Measurements from ENCODE around the genes MFNG, SLC16A8 and BAIAP2L2.

DNA sequence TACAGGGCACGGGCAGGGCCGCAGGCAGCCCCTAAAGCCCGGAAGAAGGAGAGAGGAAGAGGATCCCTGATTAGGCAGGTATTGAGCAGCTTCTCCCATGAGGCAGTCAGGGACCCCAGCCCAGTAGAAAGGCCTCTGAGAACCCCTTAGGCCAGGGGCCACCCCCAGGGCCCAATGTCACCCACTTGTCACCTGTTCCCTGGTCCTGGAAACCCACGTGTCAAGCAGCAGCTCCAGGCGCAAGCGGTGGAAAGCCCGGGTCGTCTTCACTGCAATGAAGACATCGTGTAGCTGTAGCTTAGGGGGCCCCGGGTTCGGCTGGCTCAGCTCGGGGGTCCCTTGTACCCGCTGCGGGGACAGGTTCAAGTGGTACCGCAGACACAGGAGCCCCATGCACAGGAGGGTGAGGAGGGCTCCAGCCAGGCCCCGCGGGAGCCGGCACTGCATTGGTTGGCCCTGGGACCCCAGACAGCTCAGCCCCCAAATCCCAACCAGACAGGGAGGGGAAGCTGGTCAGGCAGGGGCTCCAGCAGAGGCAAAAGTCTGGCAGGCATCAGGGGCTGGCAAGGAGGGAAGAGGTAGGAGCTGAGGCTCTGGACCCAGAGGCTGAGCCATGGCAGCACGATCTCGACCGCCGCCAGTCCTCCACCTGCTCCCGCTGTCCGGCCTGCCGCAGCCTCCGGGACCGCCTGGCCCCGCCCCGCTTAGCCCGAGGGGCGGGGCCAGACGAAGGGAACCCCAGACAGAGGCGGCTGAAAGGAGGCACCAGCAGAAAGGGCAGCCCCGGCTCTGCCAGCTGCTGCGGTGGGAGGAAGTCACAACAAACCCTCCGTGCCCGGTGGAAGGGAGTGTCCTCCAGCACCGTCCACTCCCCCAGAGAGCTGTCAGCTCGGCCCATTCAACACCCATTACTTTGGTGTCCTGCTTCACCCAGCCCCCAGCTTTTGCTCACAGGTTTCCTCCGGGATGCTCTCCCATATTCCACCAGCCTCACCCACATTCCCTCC is at the start of gene MFNG:
Gene MFNG, minus strand, starts transcription at position 654 of the 1,007 bp plus-strand sequence.
- RRBS, result 22% methylated on average over 12 of the region's 40 CpGs

DNA sequence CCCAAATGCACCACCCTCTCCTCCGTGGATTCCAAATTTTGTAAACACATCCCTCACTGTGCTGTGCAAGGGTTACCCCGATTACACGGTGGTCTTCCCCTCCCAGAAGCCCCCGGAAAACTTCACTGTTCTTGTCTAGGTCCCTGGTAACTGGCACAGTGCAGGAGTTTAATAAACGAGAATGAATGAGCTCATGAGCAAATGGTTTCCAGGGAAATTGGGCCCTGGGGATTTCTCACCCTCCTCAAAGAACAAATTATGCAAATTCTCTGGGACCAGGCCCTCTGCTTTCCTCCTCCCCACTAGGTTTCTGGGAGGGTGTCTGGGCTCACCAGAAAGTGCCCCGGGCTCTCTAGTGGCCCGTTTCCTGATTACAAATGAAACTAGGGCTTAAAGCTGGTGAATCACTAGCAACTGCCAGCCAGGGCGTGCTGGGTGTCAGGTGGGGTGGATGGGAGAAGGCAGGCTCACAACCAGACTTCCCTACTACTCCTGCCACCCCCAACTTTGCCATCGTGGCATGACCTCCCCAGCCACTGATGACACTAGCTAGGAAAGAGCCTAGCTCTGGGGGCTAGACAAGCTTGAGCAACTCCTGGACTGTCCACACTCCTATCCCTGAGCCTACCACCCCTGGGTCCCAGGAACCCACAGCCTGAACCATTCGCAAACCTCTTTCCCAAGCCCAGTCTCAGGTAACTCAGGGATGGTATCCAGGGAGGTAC is 18.4 kb upstream of the CDC42EP1 start:
- RRBS, result no CpG with 5 or more reads among the region's 10 CpGs

DNA sequence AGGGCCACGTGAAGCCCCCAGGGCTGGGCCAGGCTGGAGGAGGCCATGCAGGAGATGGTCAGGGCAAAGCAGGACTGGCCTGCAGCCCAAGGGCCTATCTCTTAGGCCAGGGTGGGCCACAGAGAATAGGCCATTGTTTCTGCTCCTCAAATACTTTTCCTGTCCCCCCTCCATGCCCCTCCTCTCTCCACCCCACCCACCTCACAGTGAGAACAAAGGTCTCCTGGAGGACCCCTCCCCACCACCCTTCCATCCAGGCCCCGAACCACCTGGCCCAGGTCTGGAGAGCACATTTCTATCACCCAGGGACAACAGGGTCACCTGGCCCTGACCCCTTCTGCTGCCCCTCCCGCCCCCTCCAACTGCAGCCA is 8.2 kb upstream of the CDC42EP1 start:
- RRBS, result no CpG with 5 or more reads among the region's 3 CpGs

GRCh38 chr22:37552465-37552898 is 7.8 kb upstream of the CDC42EP1 start:
- RRBS, result no CpG with 5 or more reads among the region's 10 CpGs

- RRBS, result no CpG with 5 or more reads among the region's 30 CpGs
These were observed 1.4 kb downstream of the CDC42EP1 start for GRCh38 chr22:37561509-37562275.

GRCh38 chr22:37616229-37616925 is 7.7 kb downstream of the GGA1 start:
- RRBS, result 82% methylated on average over 3 of the region's 18 CpGs

DNA sequence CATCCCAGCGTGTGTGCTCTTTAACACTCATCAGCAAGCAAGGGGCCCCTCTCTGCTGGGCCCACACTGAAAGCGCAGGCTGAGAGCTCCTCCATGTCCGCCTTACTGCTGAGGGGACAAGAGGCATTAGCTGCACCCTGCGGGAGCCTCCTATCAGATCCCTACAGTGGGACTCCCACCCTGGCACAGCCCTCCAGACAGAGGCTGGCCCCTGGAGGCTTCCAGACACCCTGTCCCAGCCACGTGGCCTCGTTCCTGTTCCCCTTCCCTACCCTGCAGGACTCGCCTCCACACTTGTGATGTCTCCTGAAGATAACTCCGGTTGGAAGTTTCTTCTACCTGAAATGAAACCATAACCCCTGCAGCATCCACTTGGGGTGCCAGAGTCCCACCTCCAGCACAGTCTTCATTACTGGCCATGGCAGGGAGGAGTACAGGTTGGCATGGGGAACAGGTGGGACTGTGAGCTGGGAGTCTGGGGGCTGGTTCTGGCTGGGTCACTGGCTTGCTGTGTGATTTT is 5.0 kb upstream of the SH3BP1 start:
- RRBS, result no CpG with 5 or more reads among the region's 8 CpGs

DNA sequence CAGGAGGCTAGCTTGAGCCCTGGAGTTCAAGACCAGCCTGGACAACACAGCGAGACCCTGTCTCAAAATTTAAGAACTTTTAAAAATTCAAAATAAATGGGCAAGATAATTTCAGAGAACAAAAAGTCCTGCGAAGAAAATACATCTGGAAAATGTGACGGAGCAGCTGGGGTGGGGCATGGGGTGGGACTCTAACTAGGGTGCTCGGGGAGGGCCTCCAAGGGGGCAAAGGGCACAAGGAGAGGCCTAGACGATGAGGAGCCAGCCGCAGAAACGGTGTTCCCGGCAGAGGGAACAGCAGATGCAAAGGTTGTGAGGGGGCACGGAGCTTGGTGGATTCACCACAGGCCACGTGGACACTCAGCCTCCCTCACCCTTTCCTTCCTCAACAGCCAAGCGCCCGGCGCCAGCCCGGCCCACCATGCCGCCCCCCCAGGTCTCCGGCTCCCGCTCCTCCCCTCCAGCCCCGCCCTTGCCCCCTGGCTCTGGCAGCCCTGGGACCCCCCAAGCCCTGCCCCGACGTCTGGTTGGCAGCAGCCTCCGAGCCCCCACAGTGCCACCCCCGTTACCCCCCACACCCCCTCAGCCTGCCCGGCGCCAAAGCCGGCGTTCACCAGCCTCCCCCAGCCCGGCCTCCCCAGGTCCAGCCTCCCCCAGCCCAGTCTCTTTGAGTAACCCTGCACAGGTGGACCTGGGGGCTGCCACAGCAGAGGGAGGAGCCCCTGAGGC is 3.5 kb upstream of the PDXP start:
- RRBS, result 73% methylated on average over 5 of the region's 27 CpGs

DNA sequence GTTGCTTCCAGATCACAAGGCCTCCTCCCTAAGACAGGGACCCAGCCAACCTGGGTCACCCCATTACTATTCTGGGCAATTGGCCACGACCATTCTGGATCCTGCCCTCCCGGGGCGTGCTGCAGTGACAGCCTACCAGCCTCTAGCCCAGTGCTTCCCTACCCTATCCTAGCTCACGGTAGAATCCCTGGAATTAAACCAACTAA is 823 bp upstream of the PDXP start:
- RRBS, result no CpG with 5 or more reads among the region's 4 CpGs

DNA sequence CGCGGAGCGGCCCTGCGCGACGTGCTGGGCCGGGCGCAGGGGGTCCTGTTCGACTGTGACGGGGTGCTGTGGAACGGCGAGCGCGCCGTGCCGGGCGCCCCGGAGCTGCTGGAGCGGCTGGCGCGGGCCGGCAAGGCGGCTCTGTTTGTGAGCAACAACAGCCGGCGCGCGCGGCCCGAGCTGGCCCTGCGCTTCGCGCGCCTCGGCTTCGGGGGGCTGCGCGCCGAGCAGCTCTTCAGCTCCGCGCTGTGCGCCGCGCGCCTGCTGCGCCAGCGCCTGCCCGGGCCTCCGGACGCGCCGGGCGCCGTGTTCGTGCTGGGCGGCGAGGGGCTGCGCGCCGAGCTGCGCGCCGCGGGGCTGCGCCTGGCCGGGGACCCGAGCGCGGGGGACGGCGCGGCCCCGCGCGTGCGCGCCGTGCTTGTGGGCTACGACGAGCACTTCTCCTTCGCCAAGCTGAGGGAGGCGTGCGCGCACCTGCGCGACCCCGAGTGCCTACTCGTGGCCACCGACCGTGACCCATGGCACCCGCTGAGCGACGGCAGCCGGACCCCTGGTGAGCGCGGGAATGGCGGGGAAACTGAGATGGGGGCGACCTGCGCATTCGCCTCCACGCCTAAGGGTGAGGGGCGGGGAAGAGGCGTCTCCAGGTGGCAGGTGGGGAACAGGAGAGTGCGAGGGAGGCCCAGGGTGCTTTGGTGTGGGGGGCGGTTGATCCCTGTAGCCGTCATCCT is 446 bp downstream of the PDXP start:
- RRBS, result 1% methylated on average over 30 of the region's 105 CpGs

- RRBS, result no CpG with 5 or more reads among the region's 10 CpGs
These were observed 44.1 kb downstream of the TRIOBP start for GRCh38 chr22:37740969-37741288.

DNA sequence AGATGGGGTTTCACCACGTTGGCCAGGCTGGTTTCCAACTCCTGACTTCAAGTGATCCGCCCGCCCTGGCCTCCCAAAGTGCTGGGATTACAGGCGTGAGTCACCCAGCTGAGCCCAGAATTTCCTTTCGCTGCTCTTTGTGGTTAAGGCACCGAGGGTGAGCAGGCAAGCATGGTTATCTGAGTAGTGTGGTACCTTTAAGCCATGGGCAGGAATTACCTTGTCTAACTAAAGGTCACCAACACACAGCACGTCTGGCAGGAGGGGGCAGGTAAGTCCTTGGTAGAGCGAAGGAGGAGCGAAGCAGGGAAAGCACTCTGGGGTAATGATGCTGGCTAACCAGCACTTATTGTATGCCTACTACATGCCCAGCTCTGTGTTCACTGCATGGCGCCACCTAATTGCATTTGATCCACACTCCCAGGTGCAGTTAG is 45.6 kb downstream of the TRIOBP start:
- RRBS, result no CpG with 5 or more reads among the region's 10 CpGs

DNA sequence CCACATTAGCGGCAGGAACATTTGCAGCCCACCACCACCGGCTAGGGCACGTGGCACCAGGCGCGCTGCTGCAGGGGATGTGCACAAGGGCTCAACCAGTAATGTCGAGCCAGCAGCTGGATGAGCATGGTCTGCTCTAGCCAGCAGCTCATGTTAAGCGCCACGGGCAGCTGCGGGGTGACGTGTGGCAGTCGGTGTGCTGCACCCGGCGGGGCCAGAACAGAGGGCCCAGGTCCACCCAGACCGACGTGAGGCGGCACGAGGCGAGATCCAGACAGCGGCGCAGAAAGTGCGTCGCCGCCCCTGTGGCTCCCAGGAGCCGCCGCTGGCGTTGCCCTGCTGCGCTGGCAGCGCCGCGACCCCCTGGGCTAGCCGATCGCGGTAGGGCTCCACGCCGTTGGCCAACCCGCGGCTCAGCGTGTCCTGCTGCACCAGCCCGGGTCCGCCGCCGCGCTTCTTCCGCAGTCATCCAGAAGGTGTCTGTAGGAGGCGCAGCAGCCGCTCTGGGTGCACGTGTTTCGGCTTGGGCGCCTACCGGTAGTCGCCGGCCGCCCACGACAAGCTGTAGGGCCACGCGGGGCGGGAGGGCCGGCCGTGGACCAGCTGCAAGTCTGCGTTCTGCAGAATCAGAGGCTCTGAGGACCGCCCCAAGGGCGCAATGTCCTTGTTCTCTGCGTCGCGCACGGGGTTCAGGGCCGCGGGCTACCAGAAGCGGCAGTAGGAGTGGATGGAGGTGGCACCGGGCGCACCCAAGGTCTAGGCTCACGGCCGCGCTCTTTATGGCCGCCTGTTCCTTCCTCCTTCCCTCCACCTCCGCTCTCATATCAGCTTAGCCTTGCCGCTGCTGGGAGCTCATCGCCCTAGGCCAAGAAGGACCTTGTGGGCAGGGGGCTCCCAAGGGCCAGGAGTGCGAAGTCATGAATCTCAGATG is 4.5 kb upstream of the GALR3 start:
- RRBS, result 2% methylated on average over 17 of the region's 79 CpGs

DNA sequence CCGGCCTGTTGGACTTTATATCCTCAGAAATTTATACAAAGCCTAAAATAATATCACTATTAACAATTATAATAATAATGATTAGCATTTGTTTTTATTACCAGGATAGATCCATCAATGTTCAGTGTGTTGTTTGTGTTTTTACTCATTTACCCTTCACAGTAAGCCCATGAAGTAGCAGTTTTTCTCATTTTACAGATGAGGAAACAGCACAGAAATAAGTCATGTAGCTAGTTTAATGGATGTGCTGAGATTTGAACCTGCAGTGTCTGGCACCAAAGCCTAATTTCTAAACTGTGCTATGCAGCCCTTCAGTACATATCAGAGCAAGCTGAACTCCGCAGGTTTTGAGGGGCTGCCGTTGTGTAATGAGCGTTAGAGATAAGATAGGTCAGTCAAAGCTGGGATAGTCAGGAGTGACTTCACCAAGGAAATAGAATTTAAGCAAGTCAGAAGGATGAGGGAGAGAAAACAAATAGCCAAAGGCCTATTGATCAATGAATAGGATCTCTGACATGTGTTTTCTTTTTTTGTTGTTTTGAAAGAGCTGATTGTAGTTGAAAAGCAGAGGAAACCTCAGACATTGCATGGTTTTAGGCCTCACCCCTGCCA is 3.0 kb downstream of the EIF3L start:
- RRBS, result no CpG with 5 or more reads among the region's 4 CpGs

DNA sequence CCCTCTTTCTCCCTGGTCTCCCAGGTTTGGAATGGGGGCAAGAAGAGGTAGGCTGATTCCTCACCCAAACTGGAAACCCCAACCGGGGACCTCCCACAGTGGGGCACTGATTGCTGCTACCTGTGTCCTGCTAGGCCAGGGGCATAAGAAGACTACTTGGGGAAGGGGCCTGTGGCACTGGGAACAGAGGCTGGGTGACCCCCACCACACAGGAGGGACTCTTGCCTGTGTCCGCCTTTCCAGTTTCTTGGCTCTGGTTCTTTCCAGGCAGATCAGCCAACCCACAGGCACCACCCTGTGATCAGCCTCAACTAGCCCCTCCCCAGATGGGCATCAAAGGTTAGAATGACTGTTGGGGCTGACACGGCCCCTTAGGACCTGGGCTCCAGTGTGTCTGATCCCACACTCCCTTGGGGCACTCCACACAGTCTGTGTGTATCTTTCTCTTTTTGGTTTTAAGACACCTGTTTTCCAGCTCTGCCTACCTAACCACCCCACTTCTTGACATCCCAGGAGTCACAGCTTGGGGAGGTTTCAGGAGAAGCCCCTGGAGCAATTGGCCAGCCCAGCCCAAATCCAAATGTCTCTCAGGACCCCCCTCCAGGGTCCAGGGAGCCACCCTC is 3.5 kb downstream of the SOX10 start:
- RRBS, result no CpG with 5 or more reads among the region's 3 CpGs

DNA sequence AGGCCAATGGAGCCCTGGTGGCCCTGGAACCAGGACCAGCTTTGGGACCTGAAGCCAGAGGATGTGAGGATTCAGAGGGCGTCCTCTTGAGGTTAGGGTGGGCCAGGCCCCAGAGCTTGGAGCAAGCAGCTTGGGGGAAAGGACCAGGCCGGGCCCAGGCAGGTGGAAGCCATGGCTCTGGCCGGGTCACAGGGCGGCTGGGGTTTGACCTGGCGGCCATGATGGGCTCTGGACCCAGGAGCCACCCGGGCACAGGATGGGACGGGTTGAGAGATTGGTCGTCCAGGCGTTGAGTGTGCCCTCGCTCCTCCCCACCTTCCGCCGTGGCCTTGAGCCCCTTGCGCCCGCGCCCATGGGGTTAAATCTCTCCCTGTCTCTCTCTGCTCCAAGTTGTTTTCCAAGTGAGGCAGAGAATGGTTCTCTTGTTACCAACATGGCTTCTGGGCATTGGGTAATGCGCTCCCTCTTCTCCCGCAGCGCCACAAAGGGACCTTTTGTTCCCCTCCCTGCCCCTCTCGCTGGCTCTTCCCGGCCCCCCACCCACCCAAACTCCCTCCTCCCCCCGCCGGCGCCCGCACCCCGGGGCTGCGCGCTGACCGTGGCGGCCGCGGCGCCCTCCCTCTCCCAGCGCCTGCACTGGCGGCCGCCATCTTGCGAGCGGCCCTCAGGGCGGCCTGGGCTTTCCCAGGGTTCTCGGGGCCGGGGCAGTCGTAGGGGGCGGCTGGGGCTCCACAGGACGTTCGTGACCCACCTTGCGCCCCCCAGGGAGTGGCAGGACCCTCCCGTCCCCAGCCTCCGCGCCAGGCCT is 18.8 kb upstream of the PICK1 start:
- RRBS, result 92% methylated on average over 4 of the region's 48 CpGs

DNA sequence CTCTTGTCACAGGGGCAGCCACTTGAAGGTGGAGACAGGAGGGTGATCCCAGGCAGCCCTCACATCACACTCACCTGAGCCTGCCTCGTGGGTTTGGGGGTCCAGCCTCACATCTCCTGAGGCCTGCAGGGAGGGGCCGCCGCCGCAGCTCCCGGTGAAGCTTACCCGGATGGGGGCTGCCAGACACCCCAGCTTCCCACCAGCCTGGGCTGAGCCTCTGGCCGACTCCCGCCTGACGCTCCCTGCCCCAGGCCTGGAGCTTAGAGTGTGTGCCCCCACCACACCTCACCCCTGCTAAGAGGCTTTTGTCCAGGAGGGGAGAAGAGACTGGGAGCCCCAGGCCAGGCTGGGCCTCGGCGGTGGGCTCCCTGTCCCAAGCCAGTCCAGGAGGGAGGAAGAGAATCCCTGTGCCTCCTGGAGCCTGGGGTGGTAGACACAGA is at the start of gene SLC16A8:
Gene SLC16A8, minus strand, starts transcription at position 271 of the 440 bp plus-strand sequence.
- RRBS, result no CpG with 5 or more reads among the region's 11 CpGs

DNA sequence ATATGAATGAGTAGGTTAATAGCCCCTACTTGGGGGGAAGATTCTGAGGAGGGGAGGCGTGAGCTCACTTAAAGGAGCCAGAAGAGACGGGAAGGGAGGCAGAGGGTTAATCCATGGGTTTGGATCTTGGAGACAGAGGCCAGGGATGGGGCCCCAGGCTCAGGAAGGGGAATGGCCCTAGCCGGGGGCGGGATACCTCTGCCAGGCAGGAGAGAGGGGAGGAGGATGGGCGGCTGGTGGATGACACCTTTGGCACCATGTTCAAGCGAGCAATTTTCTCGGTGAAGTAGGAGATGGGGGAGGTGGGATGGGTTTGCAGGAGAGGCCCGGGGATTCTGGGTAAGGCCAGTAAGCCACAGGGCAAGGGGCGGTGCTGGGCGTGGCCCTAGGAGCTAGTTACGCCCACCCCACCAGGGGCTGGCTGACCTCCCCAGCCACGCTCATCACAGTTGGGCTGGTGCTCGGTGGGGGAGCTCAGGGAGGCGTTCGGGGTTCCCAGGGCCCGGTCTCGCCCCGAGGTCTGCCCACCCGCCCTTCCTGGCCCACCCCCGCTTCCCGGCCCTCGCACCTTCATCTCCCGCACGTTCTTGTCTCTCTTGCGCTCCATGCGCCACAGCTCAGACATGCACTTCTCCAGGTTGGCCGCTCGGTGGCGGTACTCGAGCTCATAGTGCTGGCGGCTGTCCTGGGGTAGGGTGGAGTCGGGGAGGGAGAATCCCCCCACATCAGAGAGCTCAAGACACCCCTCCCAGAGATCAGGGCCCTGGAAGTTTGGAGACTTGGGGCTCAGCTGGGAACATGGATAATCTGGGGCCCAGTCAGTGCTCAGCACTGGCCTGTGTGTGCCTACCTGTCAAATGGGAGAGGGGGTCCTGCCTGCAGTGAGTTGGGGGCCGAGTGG is 12.7 kb downstream of the BAIAP2L2 start:
- RRBS, result 15% methylated on average over 6 of the region's 33 CpGs

DNA sequence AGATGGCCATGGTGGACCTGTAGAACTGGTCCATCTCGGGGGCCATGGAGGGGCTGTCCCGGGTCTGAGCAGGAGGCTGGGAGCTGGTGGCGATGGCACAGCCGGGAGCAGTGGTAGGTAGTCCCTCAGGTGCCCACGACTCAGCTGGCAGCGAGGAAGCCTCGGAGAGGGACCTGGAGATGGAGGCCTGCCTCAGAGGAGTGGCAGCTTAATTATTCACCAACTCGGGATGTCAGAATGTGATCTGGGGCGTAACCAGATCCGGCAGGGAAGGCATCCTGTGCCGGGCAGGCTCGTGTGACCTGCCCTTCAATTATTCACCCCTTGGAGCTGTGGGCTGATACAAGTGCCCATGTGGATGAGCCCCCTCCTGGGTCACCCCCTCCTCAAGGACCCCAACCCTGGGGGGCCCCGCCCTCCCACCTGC is at the start of gene BAIAP2L2:
Gene BAIAP2L2, minus strand, starts transcription at position 205 of the 427 bp plus-strand sequence.
- RRBS, result 91% methylated on average over 3 of the region's 13 CpGs

- RRBS, result no CpG with 5 or more reads among the region's 13 CpGs
These were observed 8.7 kb downstream of the PLA2G6 start for GRCh38 chr22:38172849-38173327.

Data from iris pigment epithelial cell (primary cell).